GM19239 (cell line): ENCODE results near the gene H1-6.

DNA sequence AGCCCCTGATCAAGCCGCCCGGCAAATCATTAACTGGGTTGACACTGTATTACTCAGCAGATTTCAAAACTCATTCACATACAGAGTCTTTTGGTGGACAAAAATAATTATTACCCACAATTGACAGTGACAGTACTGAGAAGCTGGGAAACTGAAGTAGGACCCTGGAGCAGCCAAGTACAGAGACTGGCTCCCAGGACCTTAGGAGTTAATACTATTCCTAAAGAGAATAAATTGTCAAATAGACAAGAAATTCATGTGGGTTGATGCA, 9.8 kb upstream of the H1-2 start:
- RRBS: no CpG with 5 or more reads among the region's 2 CpGs

GRCh38 chr6:26088388-26089184, 1.4 kb downstream of the HFE start:
- RRBS: no CpG with 5 or more reads among the region's 7 CpGs

- RRBS: no CpG with 5 or more reads among the region's 3 CpGs
Observed at GRCh38 chr6:26103552-26103811, 251 bp upstream of the H4C3 start.

GRCh38 chr6:26107959-26108249, at the start of gene H1-6:
H1-6 (minus strand) TSS chr6:26108135.
- RRBS: no CpG with 5 or more reads among the region's 15 CpGs

GRCh38 chr6:26122308-26122765, 1.4 kb downstream of the H2BC4 start:
- RRBS: no CpG with 5 or more reads among the region's 8 CpGs

DNA sequence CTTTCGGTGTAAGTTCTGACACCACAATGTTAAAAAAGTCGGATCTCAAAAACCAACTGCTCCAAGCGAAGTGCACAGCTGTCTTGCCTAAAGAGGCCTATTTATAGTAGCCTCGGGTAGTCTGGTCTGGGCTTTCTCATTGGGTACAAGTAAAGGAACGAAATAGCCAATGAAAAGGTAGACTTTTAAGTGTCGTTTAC, 206 bp upstream of the H2BC5 start:
- RRBS: no CpG with 5 or more reads among the region's 6 CpGs

DNA sequence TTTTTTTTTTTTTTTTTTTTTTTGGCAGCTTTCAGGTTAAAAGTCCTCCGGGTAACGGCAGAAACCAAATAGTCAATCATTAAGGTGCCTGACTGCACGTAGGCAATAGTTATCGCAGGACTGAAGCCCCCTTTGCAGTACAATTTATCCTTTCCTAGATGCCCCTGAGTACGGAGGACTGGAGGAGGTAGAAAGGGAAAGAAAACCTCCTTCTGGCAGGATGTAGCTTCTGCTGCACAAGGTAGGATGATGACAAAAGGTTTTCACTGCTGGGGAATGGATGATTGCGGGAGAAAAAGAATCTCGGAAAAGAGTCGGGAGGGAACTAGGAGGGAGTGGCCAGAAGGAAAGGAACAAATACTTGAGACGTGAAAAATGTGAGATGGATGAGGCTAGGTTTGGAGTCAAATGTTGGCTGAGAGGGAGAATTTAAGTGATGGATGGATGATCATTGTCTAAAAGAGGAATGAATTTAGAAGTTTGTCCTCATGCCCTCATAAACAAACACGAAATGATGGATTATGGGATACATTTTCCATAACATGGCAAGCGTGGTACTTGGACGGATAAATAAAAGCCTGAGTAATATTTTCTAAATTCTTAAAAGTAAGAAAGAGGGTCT, 1.4 kb downstream of the H2BC5 start:
- RRBS: no CpG with 5 or more reads among the region's 12 CpGs

- RRBS: no CpG with 5 or more reads among the region's 3 CpGs
Observed at GRCh38 chr6:26171037-26171568, 12.5 kb upstream of the H2BC6 start.

DNA sequence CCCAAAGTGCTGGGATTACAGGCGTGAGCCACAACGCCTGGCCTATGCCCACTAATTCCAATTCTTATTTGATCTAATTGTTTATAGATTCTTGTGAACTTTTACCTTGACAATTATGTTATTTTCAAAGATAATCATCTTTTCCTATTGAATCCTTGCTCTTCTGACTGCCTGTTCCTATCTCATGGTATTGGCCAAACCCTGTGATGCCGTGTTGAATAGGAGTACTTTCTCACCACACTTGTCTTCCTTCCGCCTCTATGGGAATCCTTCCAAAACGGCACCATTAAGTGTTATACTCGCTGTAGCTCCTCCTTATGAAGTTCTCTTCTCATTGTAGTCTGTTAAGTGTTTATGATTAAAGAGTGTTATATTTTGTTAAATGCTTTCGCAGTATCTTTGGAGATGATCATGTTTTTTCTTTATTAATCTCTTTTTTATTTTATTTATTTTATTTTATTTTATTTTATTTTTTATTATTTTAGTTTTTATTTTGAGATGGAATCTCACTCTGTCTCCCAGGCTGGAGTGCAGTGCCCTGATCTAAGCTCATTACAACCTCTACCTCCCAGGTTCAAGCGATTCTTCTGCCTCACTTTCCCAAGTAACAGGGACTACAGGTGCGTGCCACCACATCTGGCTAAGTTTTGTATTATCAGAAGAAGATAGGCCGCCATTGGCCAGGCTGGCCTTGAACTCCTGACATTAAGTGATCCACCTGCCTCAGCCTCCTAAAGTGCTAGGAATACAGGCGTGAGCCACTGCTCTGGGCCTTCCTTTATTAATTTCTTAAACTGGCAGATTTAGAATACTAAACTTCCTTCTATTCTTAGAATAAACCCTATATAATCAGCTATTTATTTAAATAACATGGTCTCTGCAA, 10.0 kb upstream of the H2BC6 start:
- RRBS: no CpG with 5 or more reads among the region's 11 CpGs

DNA sequence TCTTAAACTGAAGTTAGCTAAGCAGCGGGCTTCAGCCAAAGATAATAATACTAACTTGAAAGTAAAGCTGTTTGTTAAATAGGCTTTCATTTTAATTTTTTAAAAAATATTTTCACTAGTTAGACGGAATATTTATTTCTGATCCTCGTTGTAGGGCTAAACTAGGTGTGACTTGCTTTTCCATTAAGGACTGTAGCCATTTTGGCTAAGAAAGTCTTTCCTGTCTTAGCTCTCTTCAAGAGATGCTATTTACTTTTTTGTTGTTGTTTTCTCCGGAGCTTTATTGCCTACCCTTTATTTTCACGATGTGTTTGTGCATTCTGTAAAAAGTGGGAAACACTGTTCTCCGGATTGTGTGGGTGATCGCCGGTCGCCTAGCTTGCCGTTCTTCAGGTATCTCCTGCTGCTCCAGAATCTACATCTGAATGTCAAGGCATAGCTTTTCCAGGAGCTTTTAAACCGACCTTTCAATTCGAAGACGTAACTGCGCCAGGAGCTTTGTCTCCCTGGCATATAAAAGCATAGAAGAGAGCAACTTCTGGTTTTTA, 510 bp upstream of the H2BC6 start:
- RRBS: 11% methylated on average over 2 of the region's 14 CpGs

- RRBS: no CpG with 5 or more reads among the region's 4 CpGs
Observed at GRCh38 chr6:26193891-26194840, 2.9 kb downstream of the H3C4 start.

DNA sequence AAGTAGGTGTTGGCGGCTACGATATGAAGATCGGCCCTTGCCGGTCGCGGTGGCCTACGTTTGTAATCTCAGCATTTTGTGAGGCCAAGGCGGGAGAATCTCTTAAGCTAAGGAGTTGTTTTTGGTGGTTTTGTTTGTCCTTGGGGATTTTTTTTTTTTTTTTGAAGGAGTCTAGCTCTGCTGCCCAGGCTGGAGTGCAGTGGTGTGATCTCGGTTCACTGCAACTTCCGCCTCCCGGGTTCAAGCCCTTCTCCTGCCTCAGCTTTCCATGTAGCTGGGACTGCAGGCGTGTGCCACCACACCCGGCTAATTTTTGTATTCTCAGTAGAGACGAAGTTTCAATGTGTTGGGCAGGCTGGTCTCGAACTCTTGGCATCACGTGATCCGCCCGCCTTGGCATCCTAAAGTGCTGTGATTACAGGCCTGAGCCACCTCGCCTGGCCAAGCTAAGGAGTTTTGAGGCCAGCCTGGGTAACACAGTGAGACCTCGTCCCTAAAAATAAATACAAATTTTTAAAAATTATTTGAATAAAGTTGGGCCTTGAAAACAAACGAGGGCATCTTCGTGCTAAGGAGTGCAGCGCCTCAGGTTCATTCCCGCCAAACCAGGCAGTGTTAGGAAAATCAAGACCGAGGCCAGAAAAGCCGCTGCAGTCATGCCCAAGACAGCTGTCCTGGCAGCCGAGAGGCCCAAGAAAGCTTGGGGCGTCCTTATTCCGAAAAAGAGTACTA, 1.2 kb downstream of the H3C4 start:
- RRBS: no CpG with 5 or more reads among the region's 29 CpGs

- RRBS: no CpG with 5 or more reads among the region's 25 CpGs
Observed at GRCh38 chr6:26215202-26215852, 1.2 kb downstream of the H2BC8 start.

- RRBS: no CpG with 5 or more reads among the region's 16 CpGs
Observed at GRCh38 chr6:26217538-26218167, 932 bp downstream of the H2AC8 start.

GRCh38 chr6:26225769-26226485, 992 bp downstream of the H3C6 start:
- RRBS: no CpG with 5 or more reads among the region's 24 CpGs

- RRBS: no CpG with 5 or more reads among the region's 23 CpGs
Observed at GRCh38 chr6:26273602-26274527, 1.1 kb downstream of the H2BC10 start.

DNA sequence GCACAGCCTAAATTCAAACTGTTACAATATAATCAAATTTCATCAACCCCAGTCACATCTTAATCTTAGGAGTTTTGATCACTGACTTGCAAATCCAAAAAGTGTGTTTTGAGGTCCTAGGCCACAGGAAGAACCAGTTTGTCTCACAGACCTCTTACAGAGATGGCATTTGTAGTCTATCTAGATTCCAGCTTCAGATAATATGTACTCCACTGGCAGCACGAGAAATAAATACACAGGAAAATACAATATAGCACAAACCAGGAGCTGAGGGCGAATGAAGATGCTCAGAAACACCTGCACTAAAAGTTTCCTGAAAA, 692 bp upstream of the BTN3A3 start:
- RRBS: no CpG with 5 or more reads among the region's 2 CpGs

DNA sequence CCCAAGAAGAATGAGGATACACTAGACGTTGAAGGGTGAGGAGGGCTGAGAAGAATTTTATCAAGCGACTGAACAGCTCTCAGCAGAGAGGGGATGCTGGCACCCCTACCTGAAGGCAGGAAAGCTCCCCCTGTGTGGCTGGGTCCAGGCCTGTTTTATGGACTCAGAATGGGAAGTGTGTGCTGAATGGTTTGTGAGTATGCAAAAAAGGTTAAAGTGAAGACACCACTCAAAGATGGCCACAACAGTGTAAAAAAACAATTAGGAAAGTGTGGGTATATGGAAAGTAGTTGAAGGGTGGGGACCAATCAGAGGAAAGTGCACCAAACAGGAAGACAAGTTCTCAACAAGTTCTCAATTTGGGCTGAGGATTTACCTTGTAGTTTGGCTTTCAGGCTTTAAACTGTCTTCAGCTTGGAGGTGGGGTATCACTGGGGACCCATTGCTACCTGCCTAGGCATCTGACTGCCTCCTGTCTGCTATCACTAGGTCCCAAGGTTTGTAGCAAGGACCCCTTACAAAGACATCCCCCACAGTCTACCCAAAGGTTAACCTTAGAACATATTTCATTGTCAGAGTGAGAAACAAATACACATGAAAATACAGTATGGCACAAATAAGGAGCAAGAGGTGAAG, 15.1 kb downstream of the BTN2A1 start:
- RRBS: no CpG with 5 or more reads among the region's 2 CpGs

DNA sequence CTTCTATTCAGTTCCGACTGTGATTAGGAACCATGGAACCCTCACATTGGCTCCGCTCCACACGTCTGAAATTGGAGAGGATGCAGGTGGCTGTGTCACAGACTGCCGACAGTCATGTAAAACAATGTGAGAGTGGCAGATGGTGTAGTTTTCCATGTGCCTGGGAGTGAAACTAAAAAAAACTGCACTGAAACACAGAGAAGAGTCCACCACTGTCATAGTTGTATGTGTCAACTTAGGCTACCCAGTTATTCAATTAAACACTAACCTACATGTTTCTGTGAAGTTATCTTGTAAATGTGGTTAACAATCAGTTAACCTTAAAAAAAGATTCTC, 3.4 kb upstream of the HMGN4 start:
- RRBS: no CpG with 5 or more reads among the region's 4 CpGs

GRCh38 chr6:26576764-26577294, 19.9 kb upstream of the ABT1 start:
- RRBS: no CpG with 5 or more reads among the region's 17 CpGs